Hair follicular keratinocyte (primary cell): ENCODE data around the gene USP10.

- RAMPAGE, long total RNA, result no peak
Observed at GRCh38 chr16:84607426-84608128, 10.3 kb downstream of the COTL1 start.

DNA sequence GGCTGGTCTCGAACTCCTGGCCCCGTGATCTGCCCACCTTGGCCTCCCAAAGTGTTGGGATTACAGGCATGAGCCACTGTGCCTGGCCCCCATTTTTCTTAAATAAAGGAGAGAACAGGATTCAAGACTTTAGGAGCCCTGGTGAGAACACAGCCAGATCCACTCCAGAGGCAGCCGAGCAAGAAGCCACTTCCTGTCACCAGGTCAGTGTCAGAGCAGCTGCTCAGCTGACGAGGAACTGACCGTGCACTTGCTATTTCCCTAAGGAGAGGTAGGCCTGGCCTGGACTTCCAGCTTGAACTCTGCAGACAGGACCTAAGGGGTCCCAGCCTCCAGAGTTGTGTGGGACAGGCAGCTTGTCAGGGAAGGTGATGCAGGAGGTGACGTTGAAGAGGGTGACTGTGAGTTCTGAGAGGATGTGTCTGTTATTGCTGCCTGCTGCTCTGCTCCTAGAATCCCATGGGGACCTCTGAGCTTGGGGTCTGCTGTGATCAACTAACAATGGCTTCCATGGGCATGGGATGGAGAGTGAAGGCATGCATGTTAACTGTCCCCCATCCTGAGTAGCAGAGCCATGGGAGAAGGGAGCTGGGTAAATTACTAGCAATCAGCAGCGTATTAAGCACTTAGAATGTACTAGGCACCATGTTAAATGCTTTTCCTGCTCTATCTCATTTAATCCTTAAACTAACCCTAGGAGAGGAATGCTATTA is 7.0 kb upstream of the KLHL36 start:
- RAMPAGE, long total RNA, result no peak

DNA sequence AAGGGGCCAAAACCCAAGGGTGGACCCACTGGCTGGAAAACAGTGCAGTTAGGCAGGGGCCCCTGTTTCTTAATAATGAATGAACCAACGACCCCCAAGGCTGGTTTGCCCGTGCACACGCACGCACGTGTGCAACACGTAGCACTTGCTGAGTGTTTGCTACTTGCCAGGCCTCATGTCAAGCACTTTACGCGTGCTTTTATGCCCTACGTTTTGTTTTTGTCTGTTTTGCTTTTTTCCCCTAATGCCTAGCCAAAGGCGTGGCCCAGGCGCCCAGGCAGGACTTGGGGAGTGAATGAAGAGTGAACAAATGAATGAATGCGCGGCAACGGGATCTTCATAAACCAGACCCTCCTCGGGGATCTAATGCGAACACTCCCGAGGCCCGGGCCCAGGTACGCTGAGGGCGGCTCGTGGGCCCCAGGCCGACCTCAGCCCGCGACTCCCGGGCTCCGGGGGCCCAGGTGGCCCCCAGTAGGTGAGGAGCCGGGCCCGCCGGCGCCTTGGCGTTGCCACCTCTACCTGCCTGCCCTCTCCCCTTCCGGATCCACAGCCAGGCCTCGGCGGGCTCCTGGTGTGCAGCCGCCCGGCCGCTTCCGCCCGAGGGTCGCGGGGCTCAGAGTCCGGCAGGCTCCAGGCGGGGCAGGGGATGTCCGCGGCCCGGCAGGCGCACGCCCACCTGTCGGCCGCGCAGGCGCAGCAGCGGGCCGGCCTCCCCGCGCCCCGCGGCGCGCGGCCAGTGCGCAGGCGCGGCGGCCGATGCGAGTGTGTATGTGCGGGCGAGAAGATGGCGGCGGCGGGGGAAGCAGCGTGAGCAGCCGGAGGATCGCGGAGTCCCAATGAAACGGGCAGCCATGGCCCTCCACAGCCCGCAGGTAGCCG is at the start of gene USP10:
USP10 (plus strand) TSS at position 764 of the 882 bp plus-strand sequence.
- RAMPAGE, long total RNA, result start-site peak on the plus strand centred at position 770 of the sequence, 17 bp wide, 128 and 110 reads in 2 replicates

DNA sequence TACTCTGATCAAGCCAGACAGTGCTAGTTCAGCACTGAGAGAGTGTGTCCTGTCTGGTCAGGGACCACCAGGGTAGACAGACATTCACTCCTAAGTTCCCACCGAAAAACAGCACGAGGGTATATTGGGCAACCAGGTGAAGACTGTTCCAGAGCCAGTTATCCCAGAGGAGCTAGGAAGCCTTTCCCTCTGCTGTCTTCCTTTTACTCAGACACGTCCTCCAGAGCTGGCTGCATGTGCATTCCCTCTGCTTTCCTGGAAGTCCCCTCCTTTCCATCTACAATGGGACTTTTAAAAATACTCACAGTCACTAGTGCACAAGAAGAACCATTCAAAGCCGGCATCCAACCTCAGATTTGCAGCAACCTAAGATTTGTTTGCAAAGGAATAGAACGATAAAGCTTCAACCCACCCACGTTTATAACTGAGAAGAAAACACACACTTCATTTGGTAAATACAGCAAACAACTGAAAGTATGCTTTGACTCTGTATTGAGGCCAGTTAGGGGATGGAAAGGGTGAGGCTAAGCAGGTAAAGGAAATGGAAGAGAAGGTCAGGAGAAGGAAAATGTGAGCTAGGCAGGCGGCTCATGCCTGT is 32.5 kb upstream of the CRISPLD2 start:
- RAMPAGE, long total RNA, result no peak

- RAMPAGE, long total RNA, result no peak
Observed at GRCh38 chr16:84806632-84807020, 13.2 kb upstream of the CRISPLD2 start.

DNA sequence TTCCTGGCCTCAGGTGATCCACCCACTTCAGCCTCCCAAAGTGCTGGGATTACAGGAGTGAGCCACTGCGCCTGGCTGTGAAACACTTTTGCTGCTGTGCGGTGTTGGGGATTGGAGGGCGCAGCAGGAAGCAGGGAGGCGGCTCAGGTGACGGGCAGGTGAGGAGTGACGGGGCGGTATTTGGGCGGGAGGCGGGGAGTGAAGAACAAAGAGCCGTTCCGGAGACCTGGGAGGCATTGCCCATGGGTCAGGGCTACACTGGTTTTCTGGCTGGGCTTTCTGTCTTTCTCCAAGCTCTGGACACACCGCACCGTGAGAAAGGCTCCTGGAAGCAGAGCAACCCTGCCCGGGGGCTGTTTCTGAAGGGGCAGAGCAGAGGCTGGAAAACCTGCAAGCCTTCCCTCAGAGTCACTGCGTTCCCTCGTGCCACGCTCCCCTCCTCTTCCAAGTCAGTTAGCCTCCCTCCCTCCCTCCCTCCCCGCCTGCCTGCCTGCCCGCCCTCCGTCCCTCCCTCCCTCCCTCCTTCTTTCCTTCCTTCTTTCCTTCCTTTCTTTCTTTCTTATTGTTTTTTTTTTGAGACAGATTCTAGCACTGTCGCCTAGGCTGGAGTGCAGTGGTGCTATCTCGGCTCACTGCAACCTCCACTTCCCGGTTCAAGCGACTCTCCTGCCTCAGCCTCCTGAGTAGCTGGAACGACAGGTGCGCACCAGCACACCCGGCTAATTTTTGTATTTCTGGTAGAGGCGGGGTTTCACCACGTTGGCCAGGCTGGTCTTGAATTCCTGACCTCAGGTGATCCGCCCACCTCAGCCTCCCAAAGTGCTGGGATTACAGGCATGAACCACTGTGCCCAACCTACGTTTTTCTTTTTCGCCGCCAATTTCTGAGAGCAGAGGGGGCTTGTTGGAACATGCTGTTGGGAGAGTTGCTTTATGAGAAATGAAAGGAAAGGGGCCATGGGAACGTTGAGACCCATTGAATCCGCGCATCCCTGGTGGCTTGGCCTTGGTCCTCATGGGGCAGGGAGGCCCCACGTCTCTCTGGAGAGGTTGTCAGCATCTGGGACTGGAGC is 22.4 kb downstream of the CRISPLD2 start:
- RAMPAGE, long total RNA, result no peak

DNA sequence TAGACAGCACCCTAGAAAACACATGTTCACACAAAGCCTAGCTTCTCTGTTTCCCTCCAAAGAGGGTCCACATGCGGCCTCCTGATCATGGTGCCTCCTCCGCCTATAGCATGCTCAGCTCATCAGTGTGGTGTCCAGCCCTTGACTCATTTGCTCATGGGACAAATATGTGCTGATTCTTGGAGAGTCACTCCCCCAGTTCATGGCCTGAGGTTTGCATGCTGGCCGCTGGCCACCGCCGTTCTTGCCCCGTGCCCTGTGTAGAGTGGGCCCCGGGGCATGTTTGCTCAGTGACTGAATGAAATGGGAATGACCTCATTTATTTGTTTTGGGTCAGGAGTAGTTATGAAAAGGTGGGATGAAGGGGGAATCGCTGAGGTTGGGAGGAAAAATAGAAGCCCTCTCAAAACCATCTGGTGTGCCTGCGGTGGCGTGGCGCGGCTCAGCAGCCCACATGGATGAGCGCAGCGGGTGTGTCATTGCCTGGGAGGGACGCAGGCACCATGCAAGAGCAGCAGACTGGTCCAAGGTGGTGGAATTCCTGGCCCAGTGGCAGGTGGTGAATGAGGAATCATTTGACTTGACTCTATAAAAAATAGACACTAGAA is 31.5 kb downstream of the CRISPLD2 start:
- RAMPAGE, long total RNA, result no peak

GRCh38 chr16:84868954-84869792 is 49.4 kb downstream of the CRISPLD2 start:
- RAMPAGE, long total RNA, result no peak

- RAMPAGE, long total RNA, result no peak
Observed at GRCh38 chr16:84900365-84900983, 80.7 kb downstream of the CRISPLD2 start.

GRCh38 chr16:84974524-84975116 is 36.7 kb downstream of the ZDHHC7 start:
- RAMPAGE, long total RNA, result no peak

GRCh38 chr16:84975117-84975428 is 36.3 kb downstream of the ZDHHC7 start:
- RAMPAGE, long total RNA, result no peak

- RAMPAGE, long total RNA, result no peak
Observed at GRCh38 chr16:85003024-85003287, 8.4 kb downstream of the ZDHHC7 start.

DNA sequence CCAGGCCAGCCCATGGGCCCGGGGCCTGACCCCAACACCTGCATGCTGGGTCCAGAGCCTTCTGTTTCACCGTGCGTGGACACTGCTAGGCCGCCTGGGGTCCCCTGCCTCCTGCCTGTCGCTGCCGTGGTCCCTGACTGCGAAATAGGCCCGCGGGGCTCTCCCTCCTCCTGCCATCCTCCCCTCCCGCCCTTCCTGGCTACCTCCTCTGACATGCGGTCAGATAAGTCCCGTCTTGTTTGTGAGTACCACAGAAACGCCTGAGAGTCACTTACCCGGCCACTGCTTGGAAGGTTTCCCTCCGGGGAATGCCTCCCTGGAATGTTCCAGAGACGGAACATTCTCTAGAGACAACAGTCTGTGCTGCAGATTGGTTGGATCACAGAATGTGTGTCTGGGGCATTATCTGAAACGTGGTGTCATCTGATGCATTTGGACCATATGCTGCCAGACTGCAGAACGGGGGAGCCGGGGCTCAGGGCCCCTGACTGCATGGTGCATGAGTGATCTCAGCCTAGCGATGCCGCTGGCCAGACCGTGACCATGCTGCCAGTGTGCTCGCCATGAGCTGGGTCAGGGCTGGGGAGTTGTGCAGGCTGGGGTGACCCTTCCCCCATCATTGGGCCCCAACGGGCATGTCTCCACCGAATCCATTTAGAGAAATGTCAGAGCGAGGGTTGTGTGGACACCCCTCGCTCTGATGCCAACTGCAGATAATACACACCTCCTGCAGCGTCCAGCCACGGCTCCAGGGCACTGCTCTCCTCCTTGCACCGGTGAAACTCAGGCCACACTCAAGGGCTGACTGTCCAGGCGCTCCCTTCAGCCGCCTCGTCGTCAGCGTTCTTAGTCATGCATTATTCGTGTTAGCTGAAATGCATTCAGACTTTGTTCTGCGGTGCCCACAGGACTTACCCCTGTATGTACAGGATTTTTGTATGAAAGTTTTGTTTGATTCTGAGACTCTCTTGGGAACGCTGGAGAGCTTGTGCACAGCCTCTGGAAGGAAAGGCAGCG is 22.5 kb downstream of the CIBAR2 start:
- RAMPAGE, long total RNA, result no peak

DNA sequence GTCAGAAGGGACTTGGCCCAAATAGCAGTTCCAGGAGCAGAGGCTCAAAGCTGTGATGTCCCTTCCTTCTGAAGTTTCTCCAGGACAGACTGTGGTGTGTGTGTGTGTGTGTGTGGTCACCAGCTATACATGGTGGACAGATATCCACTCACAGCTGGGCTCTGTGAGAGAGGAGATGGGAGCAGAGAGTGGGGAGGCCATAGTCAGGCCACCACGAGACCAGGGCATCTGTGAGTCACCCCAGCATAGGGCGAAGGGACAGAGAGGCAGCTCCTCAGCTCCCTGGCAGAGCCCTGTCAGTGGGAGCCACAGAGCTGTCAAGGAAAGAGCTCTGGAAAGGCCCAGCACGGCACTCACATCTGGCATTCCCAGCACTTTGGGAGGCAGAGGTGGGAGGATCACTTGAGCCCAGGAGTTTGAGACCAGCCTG is 23.3 kb upstream of the CIBAR2 start:
- RAMPAGE, long total RNA, result no peak

DNA sequence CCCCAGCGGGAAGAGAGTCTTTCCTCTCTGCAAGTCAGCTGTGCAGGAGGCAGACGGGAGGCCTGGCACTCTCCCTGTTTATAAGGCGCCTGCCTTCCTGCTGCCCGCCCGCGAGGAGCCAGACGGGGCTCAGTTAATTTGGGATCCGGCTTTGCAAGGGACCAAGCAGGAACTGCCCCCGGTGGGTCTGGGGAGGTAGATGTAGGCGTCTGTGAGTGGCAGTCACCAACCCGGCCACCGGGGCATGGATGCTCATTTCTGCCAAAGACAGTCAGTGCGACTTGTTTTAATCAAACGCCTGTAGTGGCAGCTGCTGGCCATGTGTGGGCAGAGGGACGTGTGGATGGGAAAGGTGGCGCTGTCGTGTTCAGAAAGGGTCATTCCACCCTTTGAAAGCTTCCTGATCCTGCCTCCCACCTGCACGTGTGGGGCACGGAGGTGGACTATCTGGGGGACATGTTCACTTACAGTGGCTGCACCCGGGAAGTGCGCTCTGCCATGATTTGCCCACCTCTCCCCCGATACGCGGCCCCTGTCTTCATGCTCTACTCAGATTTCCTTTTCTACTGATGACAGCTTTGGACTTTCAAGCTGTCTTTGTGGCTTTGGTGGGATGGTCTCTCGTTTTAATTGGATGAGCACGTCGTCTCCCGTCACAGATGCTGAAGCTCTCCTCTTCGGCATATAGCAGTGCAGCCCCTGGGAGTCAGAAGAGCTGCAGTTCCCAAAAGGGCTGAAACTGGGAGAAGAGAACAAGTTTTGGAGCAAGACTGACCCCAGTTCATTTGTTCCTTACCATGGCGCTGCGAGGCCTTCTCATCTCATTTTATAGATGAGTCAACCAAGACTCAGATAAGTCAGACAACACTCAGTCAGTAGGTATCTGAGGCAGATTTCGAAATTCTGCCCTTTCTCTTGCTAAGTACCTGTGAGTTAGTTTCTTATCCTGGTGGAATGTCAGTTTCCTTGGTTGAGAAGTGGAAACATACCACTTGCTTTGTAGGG is 60.4 kb upstream of the CIBAR2 start:
- RAMPAGE, long total RNA, result no peak

DNA sequence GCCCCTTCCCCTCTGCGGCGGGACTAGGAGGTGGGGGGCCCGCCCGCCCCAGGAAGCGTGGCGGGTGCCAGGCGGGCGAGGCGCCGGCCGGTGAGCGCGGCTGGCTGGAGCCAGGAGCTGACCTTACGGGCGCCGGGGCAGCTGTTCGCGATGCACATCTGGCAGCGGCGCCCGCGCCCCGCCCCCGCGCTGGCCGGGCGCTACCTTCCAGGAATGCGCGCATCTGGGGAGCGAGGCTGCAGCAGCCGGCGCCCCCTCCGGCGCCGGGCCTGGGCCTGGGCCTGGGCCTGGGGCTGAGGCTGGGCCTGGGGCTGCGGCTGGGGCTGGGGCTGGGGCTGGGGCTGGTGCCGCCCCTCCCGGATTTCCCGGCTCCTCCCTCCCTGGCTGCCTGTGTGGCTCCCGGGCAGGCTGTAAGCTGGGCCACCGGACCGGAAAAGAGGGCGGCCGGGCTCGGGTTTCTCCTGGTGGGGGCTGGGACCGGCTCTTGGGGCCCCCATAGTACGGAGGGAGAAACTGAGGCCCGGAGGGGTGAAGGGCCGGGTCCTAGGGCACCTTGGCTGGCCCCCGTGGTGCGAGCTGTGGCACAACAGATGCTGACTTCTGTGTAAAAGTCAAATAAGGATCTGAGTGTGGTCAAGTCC is 123.6 kb upstream of the CIBAR2 start:
- RAMPAGE, long total RNA, result no peak

DNA sequence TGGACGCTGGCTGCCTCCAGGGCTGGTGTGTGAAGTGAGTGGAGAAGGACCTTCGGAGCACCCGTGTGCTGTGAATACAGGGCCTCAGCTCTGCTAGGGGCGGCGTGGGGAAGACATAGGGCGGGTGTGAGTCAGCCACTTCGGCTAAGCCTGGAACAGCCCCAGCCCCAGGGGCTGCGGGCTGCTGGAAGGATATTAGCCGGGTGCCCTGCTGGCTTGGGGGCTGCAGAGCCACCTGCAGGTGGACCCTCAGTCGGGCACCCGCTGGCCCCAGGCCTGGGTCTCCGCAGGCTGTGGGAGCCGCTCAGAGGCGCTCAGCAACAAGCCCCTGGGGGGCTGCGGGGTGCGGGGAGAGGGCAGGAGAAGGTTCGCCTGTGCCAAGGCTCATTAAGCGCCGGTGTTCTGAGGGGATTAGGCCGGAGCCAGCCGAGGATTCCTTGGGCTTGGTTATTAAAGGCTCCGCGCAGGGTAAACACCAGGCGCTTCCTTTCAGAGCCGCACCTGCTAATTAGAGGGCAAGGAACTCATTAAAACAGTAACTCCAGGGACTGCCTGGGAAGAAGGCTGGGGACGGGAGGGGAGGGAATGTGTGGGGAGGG is 217.1 kb upstream of the CIBAR2 start:
- RAMPAGE, long total RNA, result no peak

DNA sequence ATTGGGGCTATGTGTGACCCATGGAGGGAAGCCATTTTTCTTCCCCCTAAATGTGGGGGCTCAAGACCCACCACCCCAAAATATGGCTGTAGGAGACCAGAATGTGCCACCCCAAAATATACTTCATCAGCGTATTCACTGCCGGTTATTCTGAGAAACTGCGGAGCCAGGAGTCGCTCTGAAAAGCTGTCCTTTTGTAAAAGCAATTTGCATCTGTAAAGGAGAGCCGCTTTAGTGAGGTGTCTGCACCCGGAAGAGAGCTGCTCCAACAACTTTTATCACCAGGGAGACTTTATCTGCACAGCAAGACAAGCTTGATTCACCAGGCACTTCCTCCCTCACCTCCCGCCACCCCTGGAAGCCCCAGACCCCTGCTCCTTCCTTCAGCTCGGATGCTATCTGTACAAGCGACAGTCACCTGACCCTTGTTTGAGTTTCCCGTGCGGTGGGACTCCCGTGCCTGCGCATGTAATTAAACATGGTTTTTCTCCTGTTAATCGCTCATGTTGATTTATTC is 222.4 kb upstream of the CIBAR2 start:
- RAMPAGE, long total RNA, result no peak

- RAMPAGE, long total RNA, result no peak
Observed at GRCh38 chr16:85361430-85362472, 249.5 kb upstream of the CIBAR2 start.

- RAMPAGE, long total RNA, result no peak
Observed at GRCh38 chr16:85465845-85466389, 147.2 kb upstream of the GSE1 start.